Placental pericyte (primary cell): Measurements from ENCODE around the genes CYB5R4, RNGTT and UBE2J1.

GRCh38 chr6:83334063-83334279 is 96.9 kb downstream of the ME1 start:
- CAGE, long polyA plus RNA, result no peak

GRCh38 chr6:83859192-83860036 is at the start of gene CYB5R4:
Gene CYB5R4, plus strand, starts transcription at chr6:83859689.
- CAGE, long polyA plus RNA, result no peak

GRCh38 chr6:84719241-84719692 is 45.1 kb downstream of the TBX18 start:
- CAGE, long polyA plus RNA, result no peak

DNA sequence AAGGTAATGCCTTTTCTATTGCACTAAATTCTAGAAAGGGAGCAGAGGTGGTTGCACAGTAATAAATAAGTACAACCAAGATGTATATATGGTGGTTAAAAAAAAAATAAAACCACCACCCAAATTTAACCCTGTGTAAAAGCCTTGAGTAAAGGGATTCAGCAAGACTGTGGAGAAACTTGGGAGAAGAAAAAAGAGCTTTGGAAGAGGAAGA is 1.4 kb downstream of the NT5E start:
- CAGE, long polyA plus RNA, result no peak

DNA sequence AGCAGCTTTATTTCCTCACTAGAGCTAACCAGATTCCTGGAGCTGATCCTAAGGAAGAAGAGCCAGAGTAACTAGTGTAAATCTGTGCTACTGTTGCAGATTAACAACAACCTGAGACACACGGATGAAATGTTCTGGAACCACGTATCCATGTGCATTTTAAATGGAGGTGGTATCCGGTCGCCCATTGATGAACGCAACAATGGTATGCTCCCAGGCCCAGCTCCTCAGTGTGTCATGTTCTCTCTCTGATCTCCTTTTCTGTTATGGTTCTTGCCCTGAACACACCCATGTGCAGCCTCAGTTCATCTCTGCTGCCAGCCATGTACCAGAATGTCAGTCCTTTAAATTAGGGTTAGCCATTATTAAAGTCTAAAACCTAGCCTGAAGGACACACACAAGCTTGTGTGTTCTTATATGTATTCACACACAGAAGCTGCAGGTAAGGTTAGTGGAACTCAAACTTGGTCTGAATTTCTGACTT is 39.6 kb downstream of the NT5E start:
- CAGE, long polyA plus RNA, result no peak

GRCh38 chr6:85609626-85610879 is 16.4 kb upstream of the SNX14 start:
- CAGE, long polyA plus RNA, result no peak

DNA sequence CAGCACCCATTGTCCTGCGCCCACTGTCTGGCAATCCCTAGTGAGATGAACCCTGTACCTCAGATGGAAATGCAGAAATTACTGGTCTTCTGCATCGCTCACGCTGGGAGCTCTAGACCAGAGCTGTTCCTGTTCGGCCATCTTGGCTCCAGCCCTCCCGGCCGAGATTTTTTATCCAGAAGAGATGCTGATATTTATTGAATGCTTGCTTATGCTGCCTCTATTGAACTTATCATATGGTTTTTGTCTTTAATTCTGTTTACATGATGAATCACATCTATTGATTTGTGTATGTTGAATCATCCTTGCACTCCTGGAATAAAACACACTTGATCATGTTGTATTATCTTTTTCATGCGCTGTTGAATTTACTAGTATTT is 415.1 kb upstream of the SYNCRIP start:
- CAGE, long polyA plus RNA, result no peak

DNA sequence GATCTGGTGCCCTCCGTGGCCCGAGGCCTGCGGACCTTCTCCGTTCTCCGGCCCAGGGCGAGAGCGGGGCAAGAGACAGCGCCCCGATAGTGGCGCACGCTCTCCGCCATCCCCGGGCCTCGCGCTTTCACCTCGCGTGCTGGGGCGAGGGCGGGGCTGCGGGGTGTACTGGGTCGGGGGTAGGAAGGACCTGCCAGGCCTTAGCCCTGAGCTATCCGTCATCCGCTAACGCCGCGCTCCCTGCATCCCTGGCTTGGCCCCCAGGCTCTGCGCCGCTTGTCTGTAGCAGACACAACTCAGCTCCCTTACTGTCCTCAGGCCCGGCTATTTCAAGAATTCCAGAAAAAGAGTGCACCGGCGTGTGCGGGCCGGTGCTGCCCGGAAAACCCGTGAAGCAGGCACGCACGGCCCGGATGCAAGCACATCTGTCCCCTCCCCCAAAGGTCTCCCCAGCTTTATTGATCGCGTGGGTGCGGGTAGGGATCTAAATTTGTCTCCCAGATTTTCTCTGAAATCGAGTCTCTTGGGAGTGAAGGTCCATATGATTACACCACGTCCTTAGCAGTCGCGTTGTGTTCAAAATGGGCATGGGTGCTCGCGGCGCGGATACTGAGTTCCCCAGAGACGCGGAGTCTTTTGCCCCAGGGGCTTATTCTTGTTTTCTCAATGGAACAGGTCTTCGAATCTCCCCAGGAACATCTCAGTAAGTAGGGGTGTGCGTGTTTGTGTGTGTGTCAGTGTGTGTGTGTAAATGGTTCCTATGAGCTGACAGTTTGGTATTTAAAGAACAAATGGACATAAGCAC is 3.0 kb upstream of the ZNF292 start:
- CAGE, long polyA plus RNA, result no peak

- CAGE, long polyA plus RNA, result no peak
These were observed 49.3 kb upstream of the SMIM8 start for GRCh38 chr6:87272846-87273715.

- CAGE, long polyA plus RNA, result no peak
These were observed 27.1 kb downstream of the AKIRIN2 start for GRCh38 chr6:87674954-87675337.

DNA sequence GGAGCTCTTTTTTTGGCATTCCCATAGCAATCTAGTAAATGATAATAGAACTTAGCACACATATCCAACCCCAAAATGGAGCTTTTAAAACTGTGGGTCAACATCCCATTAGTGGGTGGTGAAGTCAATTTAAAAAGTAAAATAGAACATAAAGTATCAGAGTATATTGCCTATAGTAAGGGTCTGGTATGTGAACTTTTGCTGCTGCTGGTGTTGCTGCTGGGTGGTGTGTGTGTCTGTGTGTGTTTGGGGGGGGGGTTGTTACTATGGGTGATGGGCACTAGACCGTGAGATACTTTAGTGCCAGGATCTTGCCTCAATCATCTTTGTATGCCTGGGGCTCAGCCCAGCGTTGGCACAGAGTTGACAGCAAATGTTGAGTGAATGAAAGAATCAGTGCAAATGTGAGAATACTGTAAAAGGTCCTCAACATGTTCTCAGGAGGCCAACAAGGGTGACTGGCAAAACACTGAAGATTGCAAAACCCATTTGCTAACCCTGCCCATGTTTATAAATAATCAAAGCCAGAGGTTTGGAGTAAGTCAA is 125.5 kb upstream of the SPACA1 start:
- CAGE, long polyA plus RNA, result no peak

GRCh38 chr6:88161128-88161577 is 5.0 kb downstream of the CNR1 start:
- CAGE, long polyA plus RNA, result no peak

DNA sequence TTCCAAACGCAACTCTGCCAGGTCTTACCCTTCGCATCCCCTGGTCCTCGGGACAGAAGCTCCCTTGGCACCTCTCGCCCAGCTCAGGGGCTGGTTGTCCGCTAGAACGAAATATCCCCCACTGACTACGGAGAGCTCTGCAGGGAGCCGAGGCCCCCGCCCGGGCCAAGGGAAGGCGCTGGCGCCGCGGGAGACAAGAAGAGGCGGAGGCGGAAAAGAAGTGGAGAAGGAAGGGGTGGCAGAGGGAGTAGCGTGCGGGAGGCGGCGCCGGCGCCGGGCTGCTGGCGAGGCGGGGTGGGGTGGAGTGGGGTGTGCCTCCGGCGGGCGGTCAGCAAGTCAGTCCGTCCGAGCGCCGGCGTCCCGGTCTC is 388 bp downstream of the CNR1 start:
- CAGE, long polyA plus RNA, result no peak

- CAGE, long polyA plus RNA, result no peak
These were observed 349.0 kb downstream of the RNGTT start for GRCh38 chr6:88614214-88614949.

DNA sequence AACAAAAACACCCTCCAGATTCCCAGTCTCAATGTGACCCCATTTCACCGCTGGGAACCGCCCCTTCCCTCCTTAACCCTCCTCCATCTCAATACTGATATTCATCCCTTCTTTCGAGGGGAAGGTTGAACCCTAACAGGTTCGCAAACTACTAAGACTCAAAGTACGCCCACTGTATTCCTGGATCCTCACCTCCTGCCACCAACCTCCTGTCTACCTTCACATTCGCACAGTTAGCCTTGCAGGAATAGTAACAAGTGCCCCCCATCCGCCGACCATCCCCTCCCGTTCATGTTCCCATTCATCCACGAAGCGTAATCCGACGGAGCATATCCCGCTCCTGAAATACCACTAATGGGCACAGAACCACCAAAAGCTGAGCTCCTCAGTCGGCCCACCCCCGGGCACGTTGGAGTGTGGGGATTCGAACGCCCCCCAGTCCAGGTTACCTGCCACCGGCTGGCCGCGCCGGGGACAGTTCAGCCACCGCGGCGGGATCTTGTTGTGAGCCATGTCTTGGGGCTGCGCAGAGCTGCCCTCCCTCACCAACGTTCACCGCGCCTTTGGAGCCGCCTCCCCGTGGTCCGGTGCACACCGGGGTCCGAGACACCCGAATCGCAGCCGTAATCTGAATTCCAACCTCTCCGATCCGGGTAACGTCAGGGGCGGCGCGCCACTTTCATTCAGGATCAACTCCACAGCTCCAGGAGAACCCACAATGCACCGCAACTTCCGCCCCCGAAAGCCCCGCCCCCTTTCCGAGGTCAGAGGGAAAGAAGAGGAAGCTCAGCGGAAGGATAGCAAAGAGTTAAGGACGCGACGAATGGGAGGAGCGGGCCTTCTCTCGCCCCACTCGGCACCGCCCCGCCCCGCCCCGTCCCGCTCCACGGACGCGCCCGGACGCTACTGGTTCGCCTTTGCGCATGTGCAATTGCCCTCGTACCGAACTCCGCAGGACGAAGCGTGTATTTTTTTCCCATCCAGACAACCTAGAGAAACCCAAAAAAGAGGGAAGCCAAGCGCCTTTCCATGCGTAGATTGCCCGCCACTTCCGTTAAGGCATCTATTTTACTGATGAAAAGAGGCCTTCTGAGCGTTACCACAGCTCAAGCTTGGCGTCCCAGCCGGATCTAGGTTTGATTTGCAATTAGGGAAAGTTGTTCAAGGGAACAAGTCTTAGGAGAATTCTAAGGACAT is at the start of gene RNGTT:
Gene RNGTT, minus strand, starts transcription at position 722 of the 1,197 bp plus-strand sequence.
- CAGE, long polyA plus RNA, result no peak

DNA sequence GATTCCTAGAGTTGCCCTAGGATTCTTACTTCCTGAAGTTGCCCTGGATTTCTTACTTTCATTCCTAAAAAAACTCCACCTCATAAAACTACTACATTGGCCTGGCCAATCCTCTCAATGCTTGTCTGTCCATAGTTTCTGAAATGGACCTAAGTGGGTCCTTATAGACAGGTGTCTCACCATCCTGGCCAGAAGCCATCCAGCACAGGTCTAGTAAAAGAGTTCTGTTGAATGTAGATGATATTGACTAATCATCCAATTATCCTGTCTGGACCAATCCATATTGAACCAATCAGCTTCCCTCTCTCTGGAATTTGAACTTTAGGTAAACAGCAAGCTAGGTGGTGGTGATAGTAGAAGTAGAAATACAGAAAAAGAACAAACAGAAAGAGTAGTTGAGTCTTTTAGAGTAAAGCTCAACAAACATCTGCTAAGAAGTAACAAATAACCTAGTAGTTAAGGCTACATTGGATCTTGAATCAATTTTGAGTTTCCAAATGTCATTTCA is 9.6 kb upstream of the PNRC1 start:
- CAGE, long polyA plus RNA, result no peak

DNA sequence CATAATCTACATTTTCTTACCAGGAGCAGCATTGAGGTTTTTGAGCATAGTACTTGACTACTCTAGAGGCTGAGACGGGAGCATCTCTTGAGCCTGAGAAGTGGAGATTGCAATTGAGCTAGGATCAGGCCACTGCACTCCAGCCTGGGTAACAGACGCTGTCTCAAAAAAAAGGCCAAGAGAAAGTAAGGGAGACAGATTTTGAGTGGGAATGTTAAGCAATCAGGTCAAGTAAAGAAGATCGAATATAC is 4.3 kb downstream of the PNRC1 start:
- CAGE, long polyA plus RNA, result no peak

- CAGE, long polyA plus RNA, result no peak
These were observed 1.6 kb upstream of the PM20D2 start for GRCh38 chr6:89144260-89144584.

DNA sequence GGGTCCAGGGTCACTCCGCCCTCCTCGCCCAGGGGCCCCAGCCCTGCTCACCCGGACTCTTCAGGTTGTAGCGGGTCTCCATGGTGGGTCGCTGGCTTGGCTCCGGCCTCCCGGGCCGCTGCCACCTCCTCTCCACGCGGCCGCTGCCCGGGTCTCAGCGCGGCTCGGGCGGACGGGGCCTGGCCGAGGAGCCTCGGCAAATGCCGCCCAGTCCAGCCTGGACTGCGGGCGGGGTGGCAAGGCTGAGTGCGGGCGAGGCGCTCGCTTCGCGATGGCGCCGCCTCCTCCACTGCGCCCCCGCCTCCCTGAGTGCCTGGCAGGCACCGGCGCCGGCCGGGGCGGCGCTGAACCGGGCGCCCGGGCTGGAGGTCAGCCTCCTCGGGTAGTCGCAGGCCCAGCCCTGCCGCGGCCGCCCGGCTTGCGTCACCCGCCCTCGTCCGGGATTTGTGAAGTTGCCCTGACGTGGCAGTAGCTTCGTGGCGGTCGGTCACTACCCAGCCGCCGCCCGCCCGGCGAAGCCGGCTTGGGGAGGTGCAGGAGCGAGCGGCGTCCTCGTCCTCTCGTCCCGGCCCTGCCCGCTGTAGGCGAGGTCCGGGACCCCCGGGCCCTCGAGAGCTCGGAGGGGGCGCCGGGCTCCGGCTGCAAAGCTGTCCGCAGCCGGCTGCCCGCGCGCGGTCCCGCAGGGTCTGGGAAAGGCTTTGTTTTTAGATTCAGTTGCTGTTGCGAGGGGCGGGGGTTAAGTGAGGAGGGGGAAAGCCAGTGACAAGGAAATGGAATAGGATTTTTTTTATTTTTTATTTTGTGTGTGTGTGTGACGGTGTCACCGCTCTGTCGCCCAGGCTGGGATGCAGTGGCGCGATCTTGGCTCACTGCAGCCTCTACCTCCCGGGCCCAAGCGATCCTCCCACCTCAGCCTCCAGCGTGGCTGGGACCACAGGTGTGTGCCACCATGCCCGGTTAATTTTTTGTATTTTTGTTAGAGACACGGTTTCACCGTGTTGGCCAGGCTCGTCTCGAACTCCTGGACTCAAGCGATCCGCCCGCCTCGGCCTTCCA is at the start of gene UBE2J1:
Gene UBE2J1, minus strand, starts transcription at position 235 of the 1,056 bp plus-strand sequence.
- CAGE, long polyA plus RNA, result no peak

DNA sequence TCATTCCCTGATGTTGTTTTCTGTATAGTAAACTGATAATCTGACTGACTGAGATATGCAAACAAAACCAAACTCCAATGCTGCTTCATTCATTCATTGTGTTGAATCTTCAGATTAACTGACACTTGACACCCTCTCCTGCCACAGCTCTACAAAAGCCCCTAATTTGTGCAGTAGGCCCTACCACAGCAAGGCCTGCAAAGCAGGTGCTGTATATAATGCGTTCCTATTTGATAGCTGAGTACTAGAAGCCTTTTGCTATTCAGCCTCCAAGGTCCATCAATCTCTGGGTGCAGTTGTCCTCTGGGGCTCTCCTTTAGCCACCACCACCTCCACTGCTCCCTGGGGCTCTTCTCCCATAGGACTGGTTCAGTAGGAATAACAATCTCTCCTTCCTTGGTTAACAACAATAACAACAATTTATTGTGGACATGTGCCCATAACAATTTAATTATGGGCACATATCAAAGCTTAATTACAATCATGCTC is 1.6 kb upstream of the UBE2J1 start:
- CAGE, long polyA plus RNA, result no peak